ENCODE measurements around the genes PAK1 and CLNS1A.

- RRBS, result 1% methylated on average over 9 of the region's 60 CpGs
These were observed at the start of gene PAK1 for GRCh38 chr11:77473885-77474542. TSS of gene PAK1 (minus strand) at chr11:77474094.

DNA sequence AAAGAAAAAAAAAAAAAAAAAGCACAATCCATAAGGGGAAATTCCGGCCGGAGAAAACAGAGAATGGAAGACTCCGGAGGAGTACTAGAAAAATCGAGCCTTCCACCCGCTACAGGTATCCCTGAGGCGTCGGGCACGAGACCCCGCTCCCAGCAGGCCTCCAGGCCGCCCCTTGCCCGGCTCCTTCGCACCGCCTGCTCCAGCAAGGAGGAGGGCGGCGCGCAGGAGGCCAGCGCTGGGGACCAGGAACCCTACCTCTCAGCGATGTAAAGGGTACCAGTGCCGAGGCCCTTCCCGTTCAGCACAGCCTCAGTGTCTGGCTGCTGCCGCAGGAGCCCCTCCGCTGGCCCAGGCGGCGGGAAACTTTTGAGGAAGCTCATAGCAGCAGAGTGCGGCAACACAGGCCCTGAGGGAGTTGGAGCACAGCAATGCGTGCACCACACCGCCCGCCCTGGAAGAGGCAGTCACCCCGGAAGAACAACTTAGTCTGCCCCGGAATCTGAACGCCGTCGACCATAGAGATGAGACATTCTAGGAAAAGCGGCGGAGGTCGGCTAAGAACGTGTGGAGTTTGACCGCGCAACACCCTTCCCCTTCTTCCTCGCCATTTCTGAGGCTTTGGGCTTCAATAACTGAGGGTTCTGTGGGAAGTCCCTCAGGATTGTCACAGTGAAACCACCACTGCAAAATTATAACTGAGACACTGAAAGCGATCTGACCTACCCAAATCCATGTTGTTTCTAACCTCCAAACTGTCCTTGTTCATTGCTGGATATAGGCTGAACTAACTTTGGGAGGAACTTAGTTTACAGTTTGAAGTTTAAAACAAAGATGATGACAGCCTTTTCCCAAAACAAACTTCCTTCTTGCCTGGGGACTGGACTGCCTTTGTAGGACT, at the start of gene CLNS1A:
TSS of gene CLNS1A (minus strand) at position 460 of the 898 bp plus-strand sequence.
- RRBS, result no CpG with 5 or more reads among the region's 41 CpGs

DNA sequence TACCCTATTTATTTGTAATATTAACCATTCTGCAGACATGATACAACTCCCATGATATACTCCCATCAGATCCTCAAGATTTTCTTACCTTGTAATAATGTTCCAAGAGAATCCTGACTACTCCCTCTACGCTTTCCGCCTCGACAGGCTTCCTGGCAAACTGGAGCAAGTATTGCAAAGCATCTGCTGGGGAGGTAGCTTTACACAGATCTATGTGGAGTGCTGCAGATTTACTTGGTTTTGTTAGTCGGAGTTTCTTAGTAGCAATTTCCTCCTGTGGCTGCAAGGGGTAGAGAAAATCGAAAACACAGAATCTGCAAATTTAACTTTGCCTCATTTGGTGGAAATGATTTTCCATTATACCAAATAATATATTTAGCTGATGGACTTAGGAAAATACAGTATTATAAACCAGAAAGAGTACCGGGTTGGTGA, 3.4 kb downstream of the INTS4 start:
- RRBS, result no CpG with 5 or more reads among the region's 6 CpGs

DNA sequence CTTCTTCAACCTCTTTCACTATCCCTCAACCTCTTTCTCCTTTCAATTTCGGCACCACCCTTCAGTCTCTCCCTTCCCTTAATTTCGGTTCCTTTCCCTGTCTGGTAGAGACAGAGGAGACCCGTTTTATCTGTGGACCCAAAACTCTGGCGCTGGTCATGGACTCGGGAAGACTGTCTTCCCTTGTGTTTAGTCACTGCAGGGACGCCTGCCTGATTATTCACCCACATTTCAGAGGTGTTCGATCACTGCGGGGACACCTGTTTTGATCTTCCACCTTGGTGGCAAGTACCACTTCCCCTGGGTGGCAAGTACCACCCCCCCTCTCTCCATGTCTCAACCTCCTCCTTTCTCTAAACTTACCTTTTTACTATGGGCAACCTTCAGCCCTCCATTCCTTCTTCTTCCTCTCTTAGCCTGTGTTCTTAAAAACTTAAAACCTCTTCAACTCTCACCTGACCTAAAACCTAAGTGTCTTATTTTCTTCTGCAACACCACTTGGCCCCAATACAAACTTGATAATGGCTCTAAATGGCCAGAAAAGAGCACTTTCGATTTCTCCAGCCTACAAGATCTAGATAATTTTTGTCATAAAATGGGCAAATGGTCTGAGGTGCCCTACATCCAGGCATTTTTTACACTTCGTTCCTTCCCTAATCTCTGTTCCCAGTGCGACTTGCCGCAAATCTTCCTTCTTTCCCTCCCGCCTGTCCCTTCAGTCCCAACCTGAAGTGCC, 2.0 kb upstream of the NDUFC2 start:
- RRBS, result no CpG with 5 or more reads among the region's 13 CpGs

DNA sequence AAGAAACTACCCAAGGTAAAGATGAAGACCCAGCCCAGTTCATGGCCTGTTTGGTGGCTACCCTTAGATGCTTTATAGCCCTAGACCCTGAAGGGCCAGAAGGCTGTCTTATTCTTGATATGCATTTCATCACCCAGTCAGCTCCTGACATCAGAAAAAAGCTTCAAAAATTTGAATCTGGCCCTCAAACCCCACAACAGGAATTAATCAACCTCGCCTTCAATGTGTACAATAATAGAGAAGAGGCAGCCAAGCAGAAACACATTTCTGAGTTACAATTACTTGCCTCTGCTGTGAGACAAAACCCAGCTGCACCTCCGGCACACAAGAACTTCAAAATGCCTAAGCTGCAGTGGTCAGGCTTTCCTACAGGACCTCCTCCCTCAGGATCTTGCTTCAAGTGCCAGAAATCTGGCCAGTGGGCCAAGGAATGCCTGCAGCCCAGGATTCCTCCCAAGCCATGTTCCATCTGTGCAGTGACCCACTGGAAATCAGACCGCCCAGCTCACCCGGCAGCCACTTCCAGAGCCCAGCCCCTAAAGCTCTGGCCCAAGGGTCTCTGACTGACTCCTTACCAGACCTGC, 3.3 kb upstream of the NDUFC2 start:
- RRBS, result no CpG with 5 or more reads among the region's 4 CpGs

DNA sequence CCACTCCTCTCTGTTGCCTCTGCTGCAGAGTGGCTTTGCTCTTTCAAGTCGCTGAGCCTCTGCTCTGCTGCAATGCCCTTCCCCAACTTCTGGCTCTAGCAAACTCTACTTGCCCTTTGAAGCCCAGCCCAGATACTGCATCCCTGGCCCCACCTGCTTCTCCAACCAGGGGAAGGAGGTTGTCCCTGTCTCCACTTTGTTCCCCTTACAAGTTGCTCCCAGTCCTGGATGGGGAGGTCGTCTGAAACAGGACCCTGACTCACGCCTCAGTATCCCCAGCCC, 19.3 kb upstream of the ALG8 start:
- RRBS, result no CpG with 5 or more reads among the region's 3 CpGs

GRCh38 chr11:78173888-78174599, 14.4 kb downstream of the KCTD21 start:
- RRBS, result no CpG with 5 or more reads among the region's 20 CpGs

GRCh38 chr11:78224753-78225489, 36.2 kb downstream of the USP35 start:
- RRBS, result no CpG with 5 or more reads among the region's 9 CpGs

DNA sequence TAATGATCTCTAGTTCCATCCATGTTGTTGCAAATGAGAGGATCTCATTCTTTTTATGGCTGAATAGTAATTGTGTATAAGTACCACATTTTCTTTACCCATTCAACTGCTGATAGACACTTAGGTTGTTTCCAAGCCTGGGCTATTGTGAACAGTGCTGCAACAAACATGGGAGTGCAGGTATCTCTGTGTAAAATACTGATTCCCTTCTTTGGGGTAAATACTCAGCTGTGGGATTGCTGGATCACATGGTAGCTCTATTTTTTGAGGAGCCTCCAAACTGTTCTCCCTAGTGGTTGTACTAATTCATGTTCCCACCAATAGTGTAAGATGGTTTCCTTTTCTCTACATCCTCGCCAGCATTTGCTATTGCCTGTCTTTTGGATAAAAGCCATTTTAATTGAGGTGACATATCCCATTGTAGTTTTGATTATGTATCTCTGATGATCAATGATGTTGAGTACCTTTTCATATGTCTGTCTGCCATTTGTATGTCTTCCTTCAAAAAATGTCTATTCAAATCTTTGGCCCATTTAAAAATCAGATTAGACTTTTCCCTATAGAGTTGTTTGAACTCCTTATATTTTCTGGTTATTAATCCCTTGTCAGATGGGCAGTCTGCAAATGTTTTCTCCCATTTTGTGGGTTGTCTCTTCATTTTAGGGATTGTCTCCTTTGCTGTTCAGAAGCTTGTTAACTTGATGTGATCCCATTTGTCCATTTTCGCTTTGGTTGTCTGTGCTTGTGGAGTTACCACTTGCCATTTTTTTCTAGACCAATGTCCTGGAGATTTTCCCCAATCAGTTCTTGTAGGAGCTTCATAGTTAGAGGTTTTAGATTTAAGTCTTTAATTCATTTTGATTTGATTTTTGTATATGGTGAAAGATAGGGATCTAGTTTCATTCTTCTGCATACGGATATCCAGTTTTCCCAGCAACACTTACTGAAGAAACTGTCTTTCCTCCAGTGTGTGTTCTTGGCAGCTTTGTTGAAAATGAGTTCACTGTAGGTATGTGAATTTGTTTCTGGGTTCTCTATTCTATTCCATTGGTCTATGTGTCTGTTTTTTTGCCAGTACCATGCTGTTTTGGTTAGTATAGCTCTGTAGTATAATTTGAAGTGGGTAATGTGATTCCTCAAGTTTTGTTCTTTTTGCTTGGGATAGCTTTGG, 82.7 kb downstream of the GAB2 start:
- RRBS, result no CpG with 5 or more reads among the region's 3 CpGs

DNA sequence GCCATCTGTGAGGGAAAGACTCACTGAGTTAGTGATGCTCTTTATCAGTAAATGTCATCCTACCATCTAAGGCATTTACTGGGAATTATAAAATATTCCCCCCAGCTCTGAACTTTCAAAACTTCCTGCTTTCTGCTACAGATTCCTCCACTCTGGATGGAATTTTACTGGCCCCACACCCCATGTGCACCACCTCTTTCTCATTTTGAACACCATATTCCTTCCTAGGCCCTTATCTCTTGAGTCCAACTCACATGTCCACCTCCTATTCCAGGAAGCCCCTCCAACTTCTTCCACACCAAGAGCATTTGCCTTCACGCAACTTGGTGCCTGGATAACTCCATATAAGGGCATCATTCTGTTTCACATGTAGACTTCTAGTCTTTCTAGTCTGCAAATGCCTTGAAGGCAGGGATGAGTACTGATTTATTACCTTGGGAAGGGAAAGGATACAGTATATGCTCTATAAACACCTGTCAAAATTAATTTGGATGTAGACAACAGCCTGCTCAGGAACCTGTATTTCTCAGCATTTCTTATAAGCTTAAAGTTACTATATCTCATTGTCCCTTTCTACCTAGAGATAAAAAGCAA, 17.5 kb downstream of the GAB2 start:
- RRBS, result no CpG with 5 or more reads among the region's 1 CpG

GRCh38 chr11:78469928-78470297, 52.3 kb upstream of the GAB2 start:
- RRBS, result no CpG with 5 or more reads among the region's 3 CpGs

- RRBS, result no CpG with 5 or more reads among the region's 3 CpGs
These were observed 87.3 kb upstream of the NARS2 start for GRCh38 chr11:78661993-78662247.

DNA sequence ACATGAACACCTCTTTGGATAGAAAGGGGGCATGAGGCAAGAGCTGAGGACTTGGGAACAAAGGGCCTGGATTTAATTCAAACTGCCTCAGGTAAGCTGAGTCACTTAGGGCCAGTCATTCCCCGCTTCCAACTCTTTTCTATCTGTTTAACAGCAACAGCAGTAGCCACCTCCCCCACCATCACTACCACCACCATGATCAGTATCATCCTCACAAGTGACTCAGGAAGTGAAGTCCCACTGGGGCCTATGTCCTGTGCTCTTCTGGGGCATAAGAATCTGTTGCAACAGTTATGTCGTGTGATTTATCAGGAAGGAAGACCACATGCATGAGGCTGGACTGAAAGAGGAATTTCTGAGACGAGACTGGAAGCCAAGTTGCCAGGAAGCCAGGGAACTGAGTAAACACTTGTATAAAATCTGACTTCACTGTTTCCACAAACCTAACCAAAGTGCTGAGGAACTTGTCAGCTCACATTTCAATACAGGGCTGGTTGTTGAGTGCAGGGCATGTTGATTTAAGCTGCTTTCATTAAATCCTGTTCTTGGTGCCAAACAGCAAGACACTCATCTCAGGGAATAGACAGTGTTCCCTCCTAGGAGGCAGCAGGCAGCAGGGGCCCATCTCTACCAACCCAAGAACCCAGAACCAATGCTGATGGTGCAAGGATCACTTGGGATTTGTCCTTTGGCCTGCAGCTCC, 226.6 kb upstream of the NARS2 start:
- RRBS, result no CpG with 5 or more reads among the region's 3 CpGs

DNA sequence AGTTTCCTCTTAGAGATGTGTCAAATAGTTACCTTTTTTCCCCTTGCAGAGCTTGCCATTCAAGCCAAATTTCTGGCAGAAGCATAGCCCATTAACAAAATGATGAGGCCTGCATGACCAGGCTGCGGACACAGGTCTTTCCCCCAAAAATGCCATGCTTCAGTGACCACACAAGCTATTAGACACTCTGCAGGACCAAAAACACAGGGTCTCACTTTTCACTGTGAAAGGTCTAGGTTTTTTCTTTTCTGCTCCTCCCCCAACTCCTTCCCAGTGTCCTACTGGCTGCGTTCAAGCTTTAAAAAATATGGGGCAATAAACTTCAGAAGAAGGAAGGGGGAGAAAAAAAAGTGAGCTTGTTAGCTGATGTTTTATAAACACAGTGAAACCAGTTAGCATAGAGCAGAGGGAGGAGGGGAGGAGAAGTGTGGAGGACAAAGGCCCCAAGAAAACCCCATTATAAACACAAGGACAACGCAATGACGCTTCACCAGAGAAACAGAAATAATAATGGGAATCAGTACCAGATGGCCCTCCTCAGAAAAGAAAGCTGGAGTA, 235.1 kb upstream of the NARS2 start:
- RRBS, result no CpG with 5 or more reads among the region's 4 CpGs

DNA sequence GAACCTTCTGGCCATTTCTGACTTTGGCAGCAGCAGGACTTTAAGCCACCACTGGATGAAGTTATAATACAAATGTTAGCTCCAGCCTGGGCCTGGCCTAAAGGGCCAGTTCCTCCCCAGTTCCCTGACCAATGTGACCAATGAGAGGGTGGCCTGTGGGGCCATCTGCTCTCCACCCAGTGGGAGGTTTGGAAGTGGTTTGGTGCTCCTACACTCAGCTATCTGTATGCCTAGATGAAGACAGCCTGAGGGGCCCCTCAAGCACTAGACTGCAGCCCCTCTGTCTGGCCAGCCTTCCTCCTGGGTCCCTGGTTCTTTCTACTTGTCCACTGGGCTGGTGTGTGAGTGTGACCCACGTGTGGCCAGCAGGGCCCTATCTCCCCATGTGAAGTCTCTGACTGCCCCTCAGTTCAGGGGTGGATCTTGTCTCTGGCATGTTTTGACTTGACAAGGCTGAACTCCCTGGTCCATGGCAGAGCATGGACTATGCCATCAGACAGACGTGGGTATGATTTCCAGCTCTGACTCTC, 254.2 kb upstream of the NARS2 start:
- RRBS, result no CpG with 5 or more reads among the region's 2 CpGs

DNA sequence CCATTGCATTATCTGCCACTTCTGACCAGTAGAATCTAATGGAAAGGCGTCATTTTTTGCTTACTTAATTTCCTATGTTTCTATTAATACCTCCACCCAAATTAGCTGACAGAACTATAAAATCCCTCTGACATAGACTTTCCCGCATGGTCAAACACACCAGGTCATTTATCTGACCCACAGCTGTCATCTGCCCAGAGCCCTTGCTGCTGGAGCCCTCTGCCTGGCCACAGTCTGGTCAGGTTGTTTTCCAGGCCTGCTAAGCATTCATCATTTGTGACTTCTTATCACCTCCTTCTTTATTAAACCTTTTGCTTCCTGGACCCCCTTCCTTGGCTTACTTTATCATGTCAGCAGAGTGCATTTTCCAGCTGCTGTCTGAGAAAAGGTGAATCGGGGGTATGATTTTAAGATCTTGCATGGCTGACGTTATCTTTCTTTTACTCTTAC, 258.7 kb upstream of the NARS2 start:
- RRBS, result no CpG with 5 or more reads among the region's 4 CpGs

DNA sequence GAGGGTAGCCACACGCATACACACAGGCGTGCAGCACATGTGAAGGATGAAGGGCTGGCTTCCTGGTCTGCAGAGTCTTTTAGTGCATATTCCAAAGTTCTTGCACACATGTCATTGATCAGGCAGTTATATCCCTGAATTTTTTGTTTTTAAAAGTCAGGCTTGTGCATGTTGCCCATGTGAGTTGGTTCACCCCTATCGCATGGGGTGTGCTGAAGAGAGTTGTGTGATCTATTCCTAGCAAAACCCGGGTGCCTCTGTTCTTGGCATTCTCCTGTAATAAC, 107.5 kb upstream of the TENM4 start:
- RRBS, result no CpG with 5 or more reads among the region's 4 CpGs

DNA sequence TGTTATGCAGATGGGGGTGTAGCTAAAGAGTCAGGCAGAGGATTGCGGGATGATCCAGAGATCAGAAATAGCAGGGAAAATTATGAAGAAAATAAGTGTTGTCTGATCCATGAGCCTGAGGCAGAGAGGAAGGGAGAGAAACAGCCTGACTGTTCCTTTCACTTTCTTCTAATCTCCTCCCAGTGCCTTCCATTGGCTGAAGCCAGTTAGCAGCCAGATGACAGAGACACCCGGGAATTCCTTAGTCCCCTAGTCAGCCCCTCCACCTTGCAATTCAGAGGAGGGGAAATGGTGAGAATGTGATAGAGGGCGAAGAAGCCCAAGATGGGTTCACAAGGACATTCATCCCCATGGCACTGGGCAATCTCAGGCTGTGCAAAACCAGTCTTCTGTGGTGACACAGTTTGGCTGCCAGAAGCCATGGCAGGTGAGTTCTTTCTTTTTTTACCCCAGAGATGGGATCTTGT, 533.4 kb upstream of the TENM4 start:
- RRBS, result no CpG with 5 or more reads among the region's 3 CpGs

DNA sequence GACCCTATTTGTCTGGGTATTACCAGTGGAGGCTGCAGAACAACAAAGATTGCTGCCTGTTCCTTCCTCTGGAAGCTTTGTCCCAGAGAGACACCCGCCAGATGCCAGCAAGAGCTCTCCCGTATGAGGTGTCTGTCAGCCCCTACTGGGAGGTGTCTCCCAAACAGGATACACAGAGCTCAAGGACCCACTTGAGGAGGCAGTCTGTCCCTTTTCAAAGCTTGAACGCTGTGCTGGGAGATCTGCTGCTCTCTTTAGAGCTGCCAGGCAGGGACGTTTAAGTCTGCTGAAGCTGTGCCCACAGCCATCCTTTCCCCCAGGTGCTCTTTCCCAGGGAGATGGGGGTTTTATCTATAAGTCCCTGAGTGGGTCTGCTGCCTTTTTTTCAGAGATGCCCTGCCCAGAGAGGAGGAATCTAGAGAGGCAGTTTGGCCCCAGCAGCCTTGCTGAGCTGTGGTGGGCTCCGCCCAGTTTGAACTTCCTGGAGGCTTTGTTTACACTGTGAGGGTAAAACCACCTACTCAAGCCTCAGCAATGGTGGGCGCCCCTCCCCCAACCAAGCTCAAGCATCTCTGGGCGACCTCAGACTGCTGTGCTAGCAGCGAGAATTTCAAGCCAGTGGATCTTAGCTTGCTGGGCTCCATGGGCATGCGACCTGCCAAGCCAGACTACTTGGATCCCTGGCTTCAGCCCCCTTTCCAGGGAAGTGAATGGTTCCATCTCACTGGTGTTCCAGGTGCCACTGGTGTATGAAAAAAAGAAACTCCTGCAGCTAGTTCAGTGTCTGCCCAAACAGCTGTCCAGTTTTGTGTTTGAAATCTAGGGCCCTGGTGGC, 54.4 kb downstream of the DDIAS start:
- RRBS, result no CpG with 5 or more reads among the region's 9 CpGs

Measured in epithelial cell of esophagus (primary cell).